HTERT-HM (cell line): ENCODE measurements around a stretch of chr1.

GRCh38 chr1:173122826-173123997, 72.5 kb upstream of the TNFSF18 start:
- RRBS, result no CpG with 5 or more reads among the region's 15 CpGs

DNA sequence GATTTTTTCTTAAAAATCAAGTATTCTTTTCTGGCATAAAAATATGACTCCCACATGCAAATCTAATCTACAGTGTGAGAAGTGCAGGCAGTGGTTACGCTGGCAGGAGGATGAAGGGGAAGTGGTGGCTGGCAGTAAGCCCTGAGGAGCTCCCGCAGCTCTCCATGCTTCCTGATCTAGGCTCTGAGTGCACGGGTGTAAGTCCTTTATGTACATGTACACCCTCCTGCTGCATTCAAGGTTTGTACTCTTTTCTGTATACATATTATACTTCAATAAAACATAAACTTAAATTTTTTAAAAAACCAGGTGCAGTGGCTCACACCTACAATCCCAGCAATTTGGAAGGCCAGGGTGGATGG, 67.5 kb upstream of the PRDX6 start:
- RRBS, result no CpG with 5 or more reads among the region's 3 CpGs

DNA sequence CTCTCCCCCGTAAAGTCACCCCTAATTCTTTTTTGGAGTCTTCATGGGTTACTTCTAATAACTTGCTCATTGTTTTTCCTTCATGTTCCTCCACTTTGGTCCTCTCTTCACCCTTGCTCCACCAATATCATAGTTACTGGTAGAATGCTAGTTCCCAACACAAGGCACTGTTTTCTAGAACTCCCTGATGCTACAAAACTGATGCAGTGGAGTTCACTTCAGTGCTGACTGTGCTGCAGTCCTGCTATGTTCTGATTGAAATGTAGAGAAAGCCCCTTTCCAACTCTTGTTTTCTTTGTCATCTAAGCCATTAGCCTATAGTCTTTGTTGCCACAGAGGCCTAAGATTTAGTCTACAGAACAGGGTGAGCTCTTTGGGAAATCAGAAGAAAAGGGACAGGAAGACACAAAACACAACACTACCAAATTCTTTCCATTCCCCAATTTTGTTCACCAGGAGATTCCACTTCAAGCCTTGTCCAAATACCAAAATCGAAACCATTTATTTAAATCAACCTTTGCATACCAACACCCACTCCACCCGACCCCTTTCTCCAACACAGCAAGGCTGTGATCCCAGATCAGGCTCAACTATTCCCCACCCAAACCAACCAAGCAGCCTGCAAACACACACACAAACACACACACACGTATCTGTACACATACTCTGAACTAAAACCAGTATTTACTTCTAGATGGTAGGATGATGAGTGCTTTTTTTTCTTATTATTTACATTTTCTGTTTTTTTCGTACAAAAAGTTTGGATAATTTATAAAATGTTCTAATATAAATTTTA, 33.3 kb upstream of the PRDX6 start:
- RRBS, result no CpG with 5 or more reads among the region's 5 CpGs

GRCh38 chr1:173637465-173638155, 2.5 kb downstream of the TEX50 start:
- RRBS, result no CpG with 5 or more reads among the region's 7 CpGs

DNA sequence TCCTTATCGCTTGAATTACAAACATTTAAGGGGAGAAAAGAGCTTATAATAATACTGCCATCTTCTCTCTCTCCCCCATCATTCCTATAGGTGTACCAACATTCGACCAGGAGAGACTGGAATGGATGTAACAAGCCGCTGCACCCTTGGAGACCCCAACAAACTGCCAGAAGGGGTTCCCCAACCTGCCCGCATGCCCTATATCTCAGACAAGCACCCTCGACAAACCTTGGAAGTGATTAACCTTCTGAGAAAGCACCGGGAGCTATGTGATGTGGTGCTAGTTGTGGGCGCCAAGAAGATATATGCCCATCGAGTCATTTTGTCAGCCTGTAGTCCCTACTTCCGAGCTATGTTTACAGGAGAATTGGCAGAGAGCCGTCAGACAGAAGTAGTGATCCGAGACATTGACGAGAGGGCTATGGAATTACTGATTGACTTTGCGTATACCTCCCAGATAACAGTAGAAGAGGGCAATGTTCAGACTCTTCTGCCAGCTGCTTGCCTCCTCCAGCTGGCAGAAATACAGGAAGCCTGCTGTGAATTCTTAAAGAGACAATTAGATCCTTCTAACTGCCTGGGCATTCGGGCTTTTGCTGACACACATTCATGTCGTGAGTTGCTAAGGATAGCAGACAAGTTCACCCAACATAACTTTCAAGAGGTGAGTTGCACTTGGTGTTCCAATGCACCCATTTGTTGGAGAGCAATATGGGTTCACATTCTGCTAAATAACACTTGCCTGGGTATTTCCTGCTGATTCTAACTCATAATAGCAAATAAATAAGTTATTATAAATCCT, 19.0 kb downstream of the KLHL20 start:
- RRBS, result no CpG with 5 or more reads among the region's 15 CpGs

DNA sequence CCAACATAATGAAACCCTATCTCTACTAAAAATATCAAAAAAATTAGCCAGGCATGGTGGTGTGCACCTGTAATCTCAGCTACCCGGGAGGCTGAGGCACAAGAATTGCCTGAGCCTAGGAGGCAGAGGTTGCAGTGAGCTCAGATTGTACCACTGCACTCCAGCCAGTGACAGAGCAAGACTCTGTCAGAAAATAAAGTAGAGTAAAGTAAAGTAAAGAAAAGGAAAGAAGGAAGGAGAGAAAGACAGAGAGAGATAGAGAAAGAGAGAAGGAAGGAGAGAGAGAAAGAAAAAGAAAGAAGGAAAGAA, 71.9 kb upstream of the GPR52 start:
- RRBS, result no CpG with 5 or more reads among the region's 1 CpG

DNA sequence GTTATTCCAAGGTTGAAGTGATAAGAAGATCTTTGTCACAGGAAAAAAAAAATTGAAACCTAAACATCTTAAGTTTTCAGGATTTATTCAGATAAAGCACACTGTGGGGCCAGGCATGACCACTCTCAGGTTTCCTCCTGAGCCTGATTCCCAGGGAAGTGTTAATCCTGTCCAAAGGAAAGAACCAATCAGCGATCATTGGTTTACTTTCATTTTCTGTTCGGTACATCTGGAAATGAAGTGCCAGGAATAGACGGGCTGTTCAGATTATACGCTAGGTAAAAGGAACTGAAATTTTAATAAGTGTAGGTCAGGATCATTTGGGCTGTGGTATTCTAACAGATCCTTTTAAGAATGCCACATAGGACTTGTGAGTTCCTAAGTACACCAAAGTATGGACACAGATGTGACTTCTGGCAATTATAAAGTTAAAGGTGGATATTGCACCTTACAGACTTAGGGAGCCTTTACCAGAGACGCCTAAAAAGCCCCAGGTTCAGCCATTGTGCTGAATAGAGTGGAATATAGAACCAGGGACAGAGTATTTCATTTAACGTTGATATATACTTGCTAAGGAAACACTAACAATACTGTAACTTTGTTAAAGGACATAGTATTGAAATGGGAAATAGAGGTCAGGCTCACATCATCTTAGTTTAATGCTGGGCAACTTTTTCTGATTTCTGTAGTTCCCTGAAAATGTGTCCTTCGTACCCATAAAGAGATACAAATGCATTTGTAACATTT, 9.2 kb upstream of the CACYBP start:
- RRBS, result no CpG with 5 or more reads among the region's 7 CpGs

DNA sequence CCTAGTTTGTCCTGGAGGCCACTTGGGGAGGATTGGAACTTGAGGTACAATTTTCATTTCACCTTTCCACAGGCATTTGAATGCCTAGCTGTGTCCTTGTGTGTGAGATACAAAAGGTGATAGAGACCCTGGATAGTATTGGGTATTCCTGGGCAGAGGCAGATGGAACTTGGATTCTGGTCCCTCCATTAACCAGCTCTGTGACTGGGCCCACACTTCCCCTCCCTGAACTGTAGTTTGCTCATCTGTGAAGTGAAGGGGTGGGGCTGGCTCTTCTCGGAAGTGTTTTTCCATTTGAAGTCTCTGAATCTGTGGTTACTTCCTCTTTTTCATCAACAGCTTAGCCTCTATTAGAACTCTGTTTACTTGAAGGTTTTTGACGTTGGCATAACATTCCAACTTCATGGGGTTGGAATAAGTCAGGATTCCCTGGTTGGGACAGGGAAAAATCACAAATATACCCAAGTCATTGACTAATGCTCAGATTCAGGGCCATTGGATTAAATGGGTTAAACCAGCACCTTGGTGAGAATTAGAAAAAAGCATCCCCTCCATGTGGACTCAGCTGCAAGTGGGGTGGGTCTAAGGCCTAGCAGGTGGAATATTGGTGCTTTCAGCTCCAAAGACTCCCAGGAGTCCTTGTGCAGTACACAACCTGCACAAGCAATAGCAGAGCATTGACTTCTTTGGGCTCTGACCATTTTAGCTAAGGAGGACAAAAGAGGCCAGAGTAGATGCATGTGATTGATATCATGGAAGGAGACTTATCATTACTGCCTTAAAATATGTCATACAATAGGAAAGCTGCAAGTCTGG, 3.6 kb downstream of the KIAA0040 start:
- RRBS, result no CpG with 5 or more reads among the region's 2 CpGs

- RRBS, result no CpG with 5 or more reads among the region's 3 CpGs
Measured at GRCh38 chr1:175262169-175262440, 69.5 kb upstream of the KIAA0040 start.

DNA sequence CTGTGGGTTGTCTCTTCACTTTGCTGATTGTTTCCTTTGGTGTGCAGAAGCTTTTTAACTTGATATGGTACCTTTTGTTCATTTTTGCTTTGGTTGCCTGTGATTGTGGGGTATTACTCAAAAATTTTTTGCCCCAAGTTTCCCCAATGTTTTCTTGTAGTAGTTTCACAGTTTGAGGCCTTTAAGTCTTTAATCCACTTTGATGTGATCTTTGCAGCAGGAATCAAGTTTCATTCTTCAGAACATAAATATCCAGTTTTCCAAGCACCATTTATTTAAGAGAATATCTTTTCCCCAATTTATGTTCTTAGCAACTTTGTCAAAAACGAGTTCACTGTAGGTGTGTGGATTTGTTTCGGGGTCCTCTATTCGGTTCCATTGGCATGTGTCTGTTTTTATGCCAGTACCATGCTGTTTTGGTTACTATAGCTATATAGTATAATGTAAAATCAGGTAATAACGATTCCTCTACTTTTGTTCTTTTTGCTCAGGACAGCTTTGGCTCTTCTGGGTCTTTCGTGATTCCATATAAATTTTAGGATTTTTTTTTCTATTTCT, 81.8 kb downstream of the COP1 start:
- RRBS, result no CpG with 5 or more reads among the region's 5 CpGs

DNA sequence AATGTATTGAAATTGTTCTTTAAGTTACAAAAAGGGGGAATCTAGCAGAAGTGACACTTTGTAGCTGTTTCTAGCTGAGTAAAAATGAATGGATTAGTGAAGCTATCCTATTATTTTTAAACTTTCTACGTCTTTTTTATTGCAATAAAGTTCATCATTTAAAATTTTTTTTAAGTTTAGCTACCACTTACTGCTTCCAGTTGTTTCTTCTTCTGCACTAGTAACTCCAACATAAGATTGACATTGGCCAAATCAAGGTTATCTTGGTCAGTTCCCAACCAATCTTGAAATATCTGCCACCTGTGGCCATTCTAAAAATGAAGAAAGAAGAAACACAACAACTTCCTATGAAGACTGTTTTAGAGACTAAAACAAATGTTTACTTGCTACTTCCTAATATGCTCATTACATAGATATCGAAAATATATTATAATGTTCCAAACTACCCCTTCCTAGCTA, 44.4 kb downstream of the COP1 start:
- RRBS, result no CpG with 5 or more reads among the region's 2 CpGs

DNA sequence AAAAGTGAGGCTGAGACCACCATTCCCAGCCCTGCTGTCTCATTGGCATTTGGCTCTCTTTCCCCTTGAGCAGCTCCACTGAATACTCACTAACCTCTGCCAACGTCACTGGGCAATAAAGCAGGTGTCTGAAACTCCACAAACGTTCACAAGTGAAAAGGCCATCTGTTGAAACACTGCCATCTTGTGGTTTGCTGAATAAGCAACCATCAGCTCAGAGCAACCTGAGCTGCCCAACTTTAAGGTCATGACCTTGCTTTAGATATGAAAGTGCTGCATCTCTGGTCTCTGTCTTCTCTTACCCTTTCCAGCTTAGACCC, 228.6 kb downstream of the PAPPA2 start:
- RRBS, result no CpG with 5 or more reads among the region's 2 CpGs

- RRBS, result no CpG with 5 or more reads among the region's 2 CpGs
Measured at GRCh38 chr1:178032963-178033467, 60.9 kb upstream of the RASAL2 start.

DNA sequence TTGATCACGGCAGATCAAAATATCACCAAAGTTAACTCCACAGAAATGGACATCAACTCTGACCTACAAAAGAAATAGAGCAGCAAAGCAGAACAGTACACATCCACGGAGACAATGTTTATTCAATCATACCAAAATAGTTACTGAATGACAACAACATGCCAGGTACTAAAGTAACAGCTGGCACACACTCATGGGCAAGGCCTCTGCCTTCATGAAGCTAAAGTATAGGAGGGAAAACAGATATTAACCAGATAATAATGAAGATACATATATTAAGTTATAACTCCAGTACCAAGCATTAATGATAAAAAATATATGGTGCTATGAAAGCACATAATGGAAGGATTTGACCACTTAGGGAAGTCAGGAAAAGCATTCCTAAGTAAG, 59.2 kb upstream of the RASAL2 start:
- RRBS, result no CpG with 5 or more reads among the region's 2 CpGs

- RRBS, result no CpG with 5 or more reads among the region's 4 CpGs
Measured at GRCh38 chr1:178039597-178040476, 54.1 kb upstream of the RASAL2 start.

DNA sequence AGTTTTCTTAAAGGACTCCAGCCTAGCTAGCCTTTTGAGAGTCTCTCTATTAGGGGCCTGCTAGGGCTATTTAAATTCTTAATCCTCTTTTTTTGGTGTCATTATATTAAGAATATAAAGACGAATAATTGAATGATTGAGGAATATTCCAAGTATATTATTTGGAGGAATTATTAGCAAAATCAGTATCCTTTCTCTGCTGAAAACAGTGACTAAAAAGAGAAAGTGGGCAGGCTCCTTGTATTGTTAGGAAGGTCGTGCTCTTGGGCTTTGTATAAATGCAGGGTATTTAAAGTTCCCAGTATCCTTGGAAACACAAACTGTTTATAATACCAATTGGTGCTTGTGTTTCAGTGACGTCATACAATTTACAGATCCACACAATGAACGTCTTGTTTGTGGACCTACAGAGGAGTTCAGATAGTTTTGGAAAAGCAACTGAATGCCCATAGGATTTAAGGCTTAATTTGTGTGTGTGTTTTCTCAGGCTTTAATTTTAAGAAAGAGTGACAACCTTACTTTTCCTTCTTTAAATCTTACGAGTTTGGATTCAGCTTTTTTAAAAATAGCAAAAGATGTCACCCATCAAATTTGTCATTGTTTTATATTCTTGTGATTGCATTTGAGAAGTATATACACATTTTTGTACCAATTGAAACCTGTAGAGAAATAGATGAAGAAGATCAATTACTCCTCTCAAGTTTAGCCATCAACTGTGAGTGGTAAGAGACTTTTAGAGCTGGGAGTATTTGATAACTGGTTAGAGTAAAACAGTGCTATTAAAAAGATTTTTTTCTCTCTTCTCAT, 168.3 kb downstream of the RASAL2 start:
- RRBS, result no CpG with 5 or more reads among the region's 5 CpGs

GRCh38 chr1:178341045-178341758, 155.6 kb downstream of the CLEC20A start:
- RRBS, result no CpG with 5 or more reads among the region's 11 CpGs

DNA sequence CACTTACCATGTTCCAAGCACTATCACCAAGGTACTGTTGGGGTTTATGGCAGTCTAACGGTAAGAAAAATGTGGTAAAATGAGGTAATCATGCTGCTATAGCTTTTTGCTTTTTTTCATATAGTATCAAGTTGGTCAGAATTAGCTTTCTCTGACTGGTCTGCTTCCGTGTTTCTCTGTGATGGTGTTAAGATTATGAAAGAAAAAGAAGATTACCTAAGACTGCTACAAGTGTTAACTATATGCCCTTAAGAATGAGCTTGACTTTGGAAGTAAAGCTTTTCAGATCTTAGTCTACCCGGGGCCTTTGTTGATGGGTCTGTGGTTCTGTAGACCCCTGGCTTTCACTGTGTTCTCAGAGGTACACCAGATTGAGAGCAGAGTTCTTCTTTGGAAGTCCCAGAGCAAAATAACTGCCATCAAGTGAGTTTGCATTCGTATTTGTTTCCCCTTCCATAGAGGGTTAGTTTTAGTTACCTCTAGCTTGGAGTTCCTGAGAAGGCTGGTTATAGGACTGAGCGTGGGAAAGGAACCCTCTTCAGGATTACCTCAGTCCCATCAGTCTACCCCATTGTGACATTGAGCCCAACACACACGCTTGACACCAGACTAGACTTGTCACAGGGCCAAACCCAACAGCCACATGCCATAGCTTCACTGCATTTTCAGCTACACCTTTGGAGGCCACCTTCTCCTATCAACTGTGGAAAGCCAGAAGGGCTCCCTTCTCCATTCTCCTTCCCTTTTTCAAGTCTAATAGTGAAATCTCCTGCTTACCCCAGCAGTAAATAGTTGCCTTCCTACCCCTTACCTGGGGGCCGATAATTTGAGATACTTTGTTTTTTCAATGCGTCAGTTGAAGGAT, 20.1 kb downstream of the CLEC20A start:
- RRBS, result no CpG with 5 or more reads among the region's 8 CpGs

- RRBS, result no CpG with 5 or more reads among the region's 5 CpGs
Measured at GRCh38 chr1:178529794-178530606, 17.1 kb downstream of the TEX35 start.

DNA sequence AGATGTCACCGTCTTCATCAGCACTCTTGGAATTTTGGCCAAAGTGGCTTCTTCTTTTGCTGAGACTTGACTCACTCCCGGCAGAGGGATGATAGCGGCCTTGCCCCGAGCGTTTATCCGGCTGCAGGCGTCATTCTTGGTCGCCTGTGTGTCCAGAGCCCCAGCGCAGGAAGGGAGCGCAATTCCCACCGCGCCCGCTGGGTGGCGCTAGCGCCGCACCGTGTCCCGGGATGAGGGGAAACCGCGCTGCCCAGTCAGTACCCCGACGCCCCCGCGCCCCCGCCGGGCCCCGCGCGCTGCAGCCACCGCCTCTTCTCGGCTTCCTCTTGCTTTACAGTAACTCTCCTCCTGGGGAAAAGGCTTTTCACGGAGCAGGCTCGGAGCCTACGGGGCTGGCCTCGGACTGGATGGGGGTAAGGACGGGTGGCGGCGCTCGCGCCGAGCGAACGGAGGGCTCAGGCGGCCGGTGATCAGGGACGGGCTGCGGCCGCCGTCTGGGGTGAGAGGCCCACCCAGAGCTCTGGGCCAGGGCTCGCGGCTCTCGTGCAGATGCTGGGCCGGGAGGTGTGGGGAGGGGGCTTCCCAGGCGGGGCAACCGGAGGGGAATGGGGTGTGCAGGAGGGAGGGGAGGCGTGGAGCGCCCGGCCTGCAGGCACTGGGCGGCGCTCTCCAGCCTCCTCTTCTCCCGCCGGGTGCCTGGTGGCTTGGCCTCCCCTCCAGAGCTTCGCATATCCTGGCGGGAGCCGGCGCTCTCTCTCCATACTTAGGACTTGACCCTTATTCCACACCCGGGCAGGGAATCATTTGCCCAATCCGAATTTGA, 29.8 kb downstream of the TEX35 start:
- RRBS, result 2% methylated on average over 42 of the region's 68 CpGs